Ishikawa (cell line): ENCODE results near the genes TRMT10B, SPATA31A1 and ZNG1F.

DNA sequence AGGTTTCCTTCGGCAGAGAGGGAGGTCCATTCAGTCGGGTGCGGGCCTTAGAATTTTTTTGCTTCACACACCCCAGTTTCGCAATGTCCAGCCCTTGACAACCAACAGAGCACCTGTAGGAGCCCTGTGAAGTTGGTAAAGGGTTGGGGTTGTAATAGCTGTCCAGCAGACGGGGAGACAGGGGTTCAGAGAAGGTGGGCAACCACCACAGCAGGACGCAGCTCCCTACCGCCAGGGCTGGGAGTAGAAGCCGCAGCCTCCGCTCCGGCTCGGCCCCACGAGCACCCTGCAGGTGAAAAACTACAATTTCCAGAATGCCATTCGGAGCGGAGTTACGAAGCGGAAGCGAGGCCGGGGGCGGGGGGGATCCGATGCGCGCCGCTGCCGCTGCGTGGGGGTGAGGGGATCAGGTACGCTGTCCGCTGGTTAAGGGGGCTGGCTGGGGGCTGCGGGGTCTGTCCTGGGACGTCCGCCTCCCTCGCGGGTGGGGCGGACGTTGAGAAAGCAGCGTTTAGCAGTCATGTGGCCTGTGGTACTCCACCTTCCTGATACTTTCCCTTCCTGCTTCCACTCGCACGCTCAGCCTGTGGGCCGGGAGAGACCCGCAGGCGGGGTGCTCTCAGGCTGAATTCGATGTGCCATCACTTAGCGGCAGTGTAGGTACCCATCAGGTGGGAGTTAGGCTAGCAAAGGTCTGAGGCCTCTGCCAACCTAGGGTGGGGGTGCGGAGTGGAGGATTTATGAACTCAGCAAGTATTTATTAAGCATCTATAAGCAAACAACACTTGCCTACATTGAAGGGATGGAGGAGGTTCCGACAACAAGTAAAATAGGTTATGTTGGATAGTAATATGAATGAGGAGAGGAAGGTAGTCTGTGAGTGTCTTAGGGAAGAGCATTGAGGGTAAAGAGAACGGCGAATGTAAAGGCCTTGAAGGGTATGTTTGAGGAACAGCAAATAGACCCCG lies at the start of gene TRMT10B:
TRMT10B (plus strand) TSS at position 363 of the 968 bp plus-strand sequence.
- RRBS, result 3% methylated on average over 6 of the region's 47 CpGs

DNA sequence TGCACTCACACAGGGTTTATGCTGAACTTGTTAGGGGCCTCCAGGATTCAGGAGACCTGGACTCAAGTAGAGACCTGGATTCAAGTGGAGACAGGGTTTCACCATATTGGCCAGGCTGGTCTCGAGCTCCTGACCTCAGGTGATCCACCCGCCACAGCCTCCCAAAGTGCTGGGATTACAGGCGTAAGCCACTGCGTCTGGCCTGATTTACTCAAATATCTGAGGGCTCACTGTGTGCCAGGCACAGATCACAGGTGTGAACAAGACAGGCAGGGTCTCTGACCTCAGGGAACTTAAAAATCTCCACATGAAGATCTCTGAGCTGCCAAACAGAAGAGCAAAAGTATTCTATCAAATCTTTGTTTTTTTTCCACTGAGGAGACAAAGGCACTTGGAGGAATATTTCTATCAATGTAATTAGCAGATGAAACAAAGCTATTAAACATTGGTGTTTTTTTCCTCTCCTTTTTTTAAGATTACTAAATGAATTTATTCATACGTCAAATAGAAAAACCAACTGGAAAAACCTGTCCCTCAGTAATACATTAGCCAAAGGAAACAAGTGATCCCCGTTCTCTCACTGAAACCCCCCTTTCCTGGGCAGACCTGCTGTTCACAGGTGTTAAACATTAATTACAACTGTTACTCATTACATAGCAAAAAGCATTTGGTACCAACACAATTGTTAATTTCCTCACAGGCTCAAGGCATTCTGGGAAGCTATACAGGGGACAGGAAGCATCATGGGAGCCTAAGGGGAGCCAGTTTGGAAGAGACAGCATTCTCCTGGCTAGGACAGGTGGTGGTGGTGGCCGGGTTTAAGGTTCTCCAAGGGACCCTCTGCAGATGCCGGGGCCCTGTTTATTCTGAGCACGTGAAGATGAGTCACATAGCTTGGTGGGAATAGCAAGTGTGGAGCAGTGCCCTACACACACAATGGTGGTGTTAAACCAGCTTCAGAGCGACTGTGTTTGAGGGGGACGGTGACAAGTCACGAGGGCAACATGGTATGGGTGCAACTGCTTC lies 62.3 kb upstream of the SLC25A51 start:
- RRBS, result no CpG with 5 or more reads among the region's 12 CpGs

GRCh38 chr9:37993747-37994371 lies 75.2 kb downstream of the SHB start:
- RRBS, result no CpG with 5 or more reads among the region's 6 CpGs

DNA sequence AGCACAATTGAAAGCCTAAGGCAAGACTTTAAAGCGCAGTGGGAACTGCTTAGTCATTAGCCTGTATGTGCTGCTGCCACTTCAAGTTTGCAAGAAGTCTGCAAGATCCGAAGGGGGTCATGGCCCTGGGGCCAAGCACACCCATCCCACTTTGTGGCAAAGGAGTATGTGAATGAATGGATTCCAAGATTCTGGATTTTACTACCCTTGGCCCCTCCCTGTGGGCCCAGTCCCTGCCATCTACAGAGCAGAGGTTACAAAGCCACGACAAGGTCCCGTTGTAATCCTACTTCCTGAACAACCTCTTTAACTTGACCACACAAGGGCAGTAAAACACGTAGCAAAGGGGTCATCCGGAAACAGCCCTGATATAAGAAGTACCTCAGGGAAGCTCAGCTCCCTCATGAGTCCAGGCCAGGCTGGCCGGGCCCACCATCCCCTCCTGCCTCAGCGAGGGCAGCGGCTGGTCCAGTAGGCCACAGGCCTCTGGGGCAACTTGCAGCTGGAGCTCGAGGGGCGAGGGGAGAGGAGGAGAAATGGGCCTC lies 29.6 kb downstream of the SHB start:
- RRBS, result 94% methylated on average over 2 of the region's 11 CpGs

- RRBS, result no CpG with 5 or more reads among the region's 5 CpGs
These were observed 4.9 kb downstream of the SHB start for GRCh38 chr9:38063912-38064650.

DNA sequence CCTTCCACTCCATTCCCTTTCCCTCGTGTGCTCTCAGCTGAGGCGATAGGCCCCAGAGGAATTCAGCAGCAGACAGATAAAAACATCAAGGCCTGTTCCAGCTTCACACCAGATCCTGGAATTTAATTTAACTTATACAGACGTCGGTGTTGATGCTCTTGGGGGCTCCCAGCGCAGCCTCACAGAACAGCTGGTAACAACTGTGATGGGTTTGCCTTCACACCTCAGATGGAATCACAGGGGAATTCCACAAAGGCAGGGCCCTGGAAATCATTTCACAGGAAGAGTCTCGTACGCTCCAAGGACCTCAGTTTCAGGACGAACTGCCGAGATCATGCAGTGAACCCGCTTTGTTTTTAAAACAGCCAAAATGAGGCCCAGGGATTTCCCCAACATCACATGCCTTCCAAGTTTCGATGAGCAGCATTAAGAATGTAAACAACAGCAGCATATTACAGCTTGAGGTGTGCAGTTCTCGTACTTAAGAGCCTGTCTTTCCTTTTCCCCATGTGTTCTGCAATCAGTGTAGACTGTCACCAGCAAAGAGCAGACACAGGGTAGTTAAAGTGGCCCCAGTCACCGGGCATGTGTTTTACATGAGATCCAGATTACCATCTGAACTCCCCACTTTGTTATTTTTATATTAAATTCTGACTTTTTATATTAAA lies 73.5 kb upstream of the ALDH1B1 start:
- RRBS, result no CpG with 5 or more reads among the region's 13 CpGs

DNA sequence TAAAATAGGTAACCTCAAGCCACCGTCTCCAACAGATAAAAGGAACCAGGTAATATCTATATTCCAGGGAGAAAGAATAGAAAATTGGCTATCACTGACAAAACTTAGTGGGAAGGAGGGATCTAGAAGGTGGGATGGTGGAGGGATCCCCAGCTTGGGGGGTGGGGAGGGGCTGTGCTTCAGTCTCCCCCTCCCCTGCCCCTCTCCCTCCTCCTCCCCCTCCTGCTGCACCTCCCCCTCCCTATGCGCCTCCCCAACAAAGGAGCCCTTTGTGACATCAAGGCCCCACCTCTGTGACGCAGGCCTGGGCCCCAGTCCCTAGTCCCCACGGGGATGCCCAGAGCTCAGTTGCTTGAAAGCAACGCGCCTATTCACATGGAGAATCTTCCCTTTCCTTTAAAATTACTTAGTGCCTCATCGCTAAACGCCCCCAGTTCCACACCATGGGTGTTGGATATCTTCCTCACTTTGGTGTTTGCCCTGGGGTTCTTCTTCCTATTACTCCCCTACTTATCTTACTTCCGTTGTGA lies at the start of gene SPATA31A1:
SPATA31A1 (plus strand) TSS at position 314 of the 530 bp plus-strand sequence.
- RRBS, result no CpG with 5 or more reads among the region's 9 CpGs

- RRBS, result no CpG with 5 or more reads among the region's 34 CpGs
These were observed 109.0 kb downstream of the SPATA31A1 start for GRCh38 chr9:39464365-39464970.

GRCh38 chr9:40992182-40993005 lies 136.1 kb downstream of the FOXD4L6 start:
- RRBS, result no CpG with 5 or more reads among the region's 40 CpGs

DNA sequence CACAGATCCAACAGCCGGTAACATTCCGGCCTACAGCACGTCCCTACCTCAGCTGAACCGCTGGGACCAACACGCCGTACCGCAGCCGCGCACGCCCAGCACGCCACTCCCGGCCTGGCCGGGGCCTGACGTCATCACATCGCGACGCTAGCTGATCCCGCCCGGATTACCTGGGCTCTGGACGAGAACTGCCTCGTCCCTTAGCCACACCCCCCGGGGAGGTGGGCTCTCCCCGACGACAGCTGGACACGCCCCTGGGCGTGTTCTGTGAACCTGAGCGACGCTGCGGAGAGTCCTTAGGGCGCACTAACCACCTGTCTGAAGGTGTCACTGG lies at the start of gene ZNG1F:
ZNG1F (minus strand) TSS at position 83 of the 334 bp plus-strand sequence.
- RRBS, result no CpG with 5 or more reads among the region's 30 CpGs

DNA sequence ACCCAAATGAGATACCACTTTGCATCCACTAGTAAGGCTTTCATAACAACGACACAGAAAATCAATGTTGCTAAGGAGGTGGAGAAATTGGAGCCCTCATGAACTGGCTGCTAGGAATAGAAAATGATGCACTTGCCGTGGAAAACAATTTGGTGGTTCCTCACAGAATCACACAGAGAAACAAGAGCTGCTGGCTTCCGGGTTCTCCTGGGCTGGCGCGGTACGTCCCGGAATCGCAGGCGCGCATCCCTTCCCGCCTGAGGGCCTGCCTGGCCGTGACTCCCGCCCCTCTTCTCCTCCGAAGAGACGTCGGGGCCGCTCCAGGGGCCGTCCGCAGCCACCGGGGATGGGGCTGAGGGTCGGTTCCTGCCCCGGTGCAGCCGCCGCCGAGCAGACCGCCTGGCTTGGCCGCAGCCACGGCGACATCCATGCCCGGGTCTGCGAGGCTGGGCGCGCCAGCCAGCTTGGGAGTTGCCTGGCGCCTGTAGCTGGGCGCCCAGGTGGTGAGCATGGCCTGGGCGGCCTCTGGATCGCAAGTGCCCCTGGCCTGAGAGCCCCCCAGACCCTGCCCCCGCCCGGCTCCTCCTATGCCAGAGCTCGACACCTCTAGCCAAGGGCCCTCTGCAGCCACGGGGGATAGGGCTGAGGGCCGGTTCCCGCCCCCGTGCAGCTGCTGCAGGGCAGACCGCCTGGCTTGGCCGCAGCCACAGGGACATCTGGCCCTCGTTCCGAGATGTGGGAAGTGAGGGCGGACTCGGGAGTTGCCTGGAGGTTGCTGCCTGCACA lies 83.9 kb upstream of the ZNG1F start:
- RRBS, result no CpG with 5 or more reads among the region's 50 CpGs

DNA sequence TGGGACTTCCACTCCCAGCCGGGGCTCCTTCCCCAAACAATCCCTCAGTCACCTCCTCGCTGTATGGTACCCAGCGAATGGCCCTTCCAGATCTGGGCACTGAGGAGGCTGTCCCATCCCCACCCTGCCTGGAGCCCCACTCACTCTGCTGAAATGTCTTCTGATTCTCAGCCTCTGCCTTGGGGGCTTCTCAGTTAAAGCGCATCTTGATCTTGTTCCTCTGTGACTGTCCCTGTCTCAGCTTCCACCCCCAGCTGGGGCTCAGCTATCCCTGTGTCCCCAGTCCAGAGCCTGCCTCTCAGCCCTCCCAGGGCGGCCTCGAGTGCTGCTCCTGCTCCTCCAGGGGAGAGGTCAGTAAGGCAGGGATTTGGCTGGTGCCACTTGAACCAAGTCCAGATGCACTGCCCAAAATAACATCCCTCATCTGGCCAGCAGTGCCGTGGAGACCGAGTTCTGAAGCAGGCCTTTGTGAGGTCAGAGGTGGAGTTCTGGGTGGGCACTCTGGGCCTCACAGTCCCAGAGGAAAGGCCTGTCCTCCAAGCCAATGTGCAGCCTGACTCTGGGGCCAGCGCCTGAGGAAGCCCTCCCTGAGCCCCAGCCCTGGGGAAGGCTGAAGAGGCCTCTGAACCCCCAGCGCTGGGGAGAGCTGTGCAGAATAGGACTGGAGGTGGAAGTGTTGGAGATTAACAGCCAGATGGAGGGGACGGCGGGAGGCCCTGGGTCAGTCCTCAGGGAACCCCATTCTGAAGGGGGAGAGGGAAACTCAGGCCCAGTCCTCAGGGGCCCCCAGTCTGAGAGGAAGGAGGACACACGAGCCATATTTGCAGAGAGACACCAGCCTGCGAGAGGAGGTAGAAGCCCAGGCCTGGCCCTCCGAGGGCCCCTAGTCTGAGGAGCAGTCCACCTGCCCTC lies 943.7 kb downstream of the SPATA31A6 start:
- RRBS, result no CpG with 5 or more reads among the region's 15 CpGs

- RRBS, result 14% methylated on average over 16 of the region's 42 CpGs
These were observed 1612.6 kb downstream of the SPATA31A7 start for GRCh38 chr9:62802363-62802981.

DNA sequence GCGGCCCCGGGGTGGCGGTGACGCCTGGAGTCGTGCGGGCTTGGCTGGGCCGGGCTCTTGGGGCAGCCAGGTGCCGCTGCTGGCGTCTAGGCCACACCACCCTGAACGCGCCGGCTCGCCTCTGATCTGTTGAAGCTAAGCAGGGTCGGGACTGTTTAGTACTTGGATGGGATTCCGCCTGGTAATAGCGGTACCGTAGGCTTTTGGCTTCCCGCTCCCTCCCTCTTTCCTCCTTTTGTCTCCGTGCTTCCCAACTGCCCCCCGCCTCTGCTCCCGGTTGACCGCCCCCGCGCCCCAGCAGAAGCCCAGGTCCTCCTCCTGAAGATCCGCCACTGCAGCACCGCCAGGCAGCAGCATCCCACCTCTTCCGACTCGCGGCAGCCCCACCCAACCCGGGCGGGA lies 1471.9 kb downstream of the FOXD4L5 start:
- RRBS, result 18% methylated on average over 8 of the region's 31 CpGs

DNA sequence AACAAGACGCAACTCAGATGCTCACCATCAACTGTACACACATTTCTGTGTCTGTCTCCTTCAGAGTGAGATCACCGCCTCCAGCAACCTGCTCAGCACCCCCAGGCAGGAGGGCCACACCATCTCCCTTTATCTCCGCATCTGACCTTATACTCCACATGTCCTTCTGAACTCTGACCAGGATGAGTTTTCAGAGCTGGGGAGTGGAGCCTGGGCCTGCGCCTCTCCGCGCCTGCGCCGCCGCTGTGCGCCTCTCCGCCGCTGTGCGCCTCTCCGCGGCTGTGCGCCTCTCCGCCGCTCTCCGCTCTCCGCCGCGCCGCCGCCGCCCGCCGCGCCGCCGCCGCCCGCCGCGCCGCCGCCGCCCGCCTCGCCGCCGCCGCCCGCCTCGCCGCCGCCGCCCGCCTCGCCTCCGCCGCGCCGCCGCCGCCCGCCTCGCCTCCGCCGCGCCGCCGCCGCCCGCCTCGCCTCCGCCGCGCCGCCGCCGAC lies 89.3 kb downstream of the FOXD4L5 start:
- RRBS, result no CpG with 5 or more reads among the region's 71 CpGs

DNA sequence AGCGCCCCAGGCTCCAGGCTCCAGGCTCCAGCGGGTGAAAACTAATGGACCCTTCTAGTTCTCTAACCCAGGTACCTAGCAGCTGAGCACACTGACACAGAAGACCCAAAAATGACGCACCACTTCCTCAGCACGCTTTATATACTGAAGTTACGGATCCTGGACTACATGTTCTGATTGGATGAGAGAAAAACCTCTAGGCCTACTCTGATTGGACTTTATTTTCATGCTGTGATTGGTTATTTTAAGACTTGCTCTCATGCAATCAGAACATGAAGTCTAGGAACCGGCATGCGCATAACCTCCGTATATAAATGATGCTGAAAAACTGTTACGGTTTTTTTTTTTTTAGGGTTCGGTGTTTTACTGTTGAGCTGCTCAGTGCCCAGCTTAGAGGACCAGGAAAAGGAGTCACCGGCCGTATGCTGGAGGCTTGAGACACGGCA lies 26.2 kb upstream of the ANKRD20A1 start:
- RRBS, result no CpG with 5 or more reads among the region's 13 CpGs

GRCh38 chr9:68355940-68356480 lies 401 bp upstream of the PGM5 start:
- RRBS, result no CpG with 5 or more reads among the region's 10 CpGs

DNA sequence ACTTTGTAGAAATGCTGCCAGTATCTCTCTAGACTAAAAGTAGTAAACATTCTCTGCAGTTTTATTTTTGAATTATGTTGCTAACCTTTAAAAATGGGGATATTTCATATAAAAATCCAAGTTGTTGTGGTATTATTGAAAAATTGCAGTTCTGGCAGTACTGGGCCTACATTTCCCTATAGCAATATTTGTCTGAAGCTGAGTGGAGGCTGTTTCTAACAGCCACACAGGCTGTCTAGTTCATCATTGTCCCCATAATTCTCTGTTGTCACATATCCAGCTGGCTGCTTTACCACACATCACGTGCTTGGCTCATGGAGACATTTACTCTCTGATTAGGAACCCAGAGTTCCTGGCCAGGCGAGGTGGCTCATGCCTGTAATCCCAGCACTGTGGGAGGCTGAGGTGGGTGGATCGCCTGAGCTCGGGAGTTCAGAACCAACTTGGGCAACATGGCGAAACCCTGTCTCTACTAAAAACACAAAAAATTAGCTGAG lies 81.3 kb downstream of the PGM5 start:
- RRBS, result no CpG with 5 or more reads among the region's 5 CpGs

DNA sequence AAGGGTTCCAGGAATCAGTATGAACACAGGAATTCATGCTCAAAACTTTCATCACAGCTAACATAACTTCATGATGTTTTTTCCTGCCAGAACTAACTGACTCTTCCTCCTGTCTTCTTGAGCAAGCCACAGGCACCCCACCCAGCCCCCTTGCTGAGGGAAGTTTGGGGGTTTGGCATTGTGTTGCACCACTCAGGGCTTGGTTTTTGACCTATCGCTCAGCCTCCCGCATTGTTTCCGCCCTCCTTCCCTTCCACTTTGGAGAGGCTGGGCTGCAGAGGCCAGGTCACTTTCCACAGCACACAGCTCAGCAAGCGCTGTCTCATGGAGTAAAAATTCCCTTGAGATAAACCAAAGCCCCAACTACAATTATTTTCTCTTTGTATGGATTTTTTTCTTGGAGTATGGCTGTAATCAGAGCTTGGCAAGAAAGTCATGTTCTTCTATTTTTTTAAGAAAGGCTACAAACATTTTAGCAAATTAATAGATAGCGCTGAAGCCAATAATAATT lies 19.9 kb upstream of the TMEM252 start:
- RRBS, result no CpG with 5 or more reads among the region's 5 CpGs

DNA sequence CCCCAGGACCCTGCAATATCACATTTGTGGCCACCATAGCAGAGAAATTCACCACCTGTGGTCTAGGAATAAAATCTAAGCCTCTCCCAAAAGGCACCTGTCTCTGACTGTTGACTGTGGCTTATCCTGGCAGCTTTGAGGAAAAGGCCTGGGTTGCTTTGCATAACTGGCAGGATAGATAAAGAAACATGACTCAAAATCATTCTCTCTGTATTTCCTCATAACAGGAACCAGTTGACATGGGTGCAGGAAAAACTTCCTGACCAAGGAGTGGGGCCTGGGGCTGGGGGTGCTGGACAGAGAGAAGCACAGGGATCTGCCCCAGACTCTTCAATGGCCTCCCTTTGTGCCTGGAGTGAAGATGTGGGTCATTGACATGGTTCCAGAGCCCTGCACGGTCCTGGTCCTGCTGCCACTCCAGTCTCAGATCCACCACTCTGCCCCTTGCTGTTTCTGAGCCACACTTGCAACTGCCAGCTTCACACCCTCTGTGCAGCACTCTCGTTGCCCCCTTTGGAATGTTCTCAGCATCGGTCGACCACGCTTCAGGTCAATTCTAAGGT lies 10.0 kb downstream of the PIP5K1B start:
- RRBS, result no CpG with 5 or more reads among the region's 5 CpGs